ENCODE measurements around a stretch of chr13.

- PRO-cap, result no peak
Observed at GRCh38 chr13:110409266-110410426, 102.6 kb downstream of the COL4A2 start.

DNA sequence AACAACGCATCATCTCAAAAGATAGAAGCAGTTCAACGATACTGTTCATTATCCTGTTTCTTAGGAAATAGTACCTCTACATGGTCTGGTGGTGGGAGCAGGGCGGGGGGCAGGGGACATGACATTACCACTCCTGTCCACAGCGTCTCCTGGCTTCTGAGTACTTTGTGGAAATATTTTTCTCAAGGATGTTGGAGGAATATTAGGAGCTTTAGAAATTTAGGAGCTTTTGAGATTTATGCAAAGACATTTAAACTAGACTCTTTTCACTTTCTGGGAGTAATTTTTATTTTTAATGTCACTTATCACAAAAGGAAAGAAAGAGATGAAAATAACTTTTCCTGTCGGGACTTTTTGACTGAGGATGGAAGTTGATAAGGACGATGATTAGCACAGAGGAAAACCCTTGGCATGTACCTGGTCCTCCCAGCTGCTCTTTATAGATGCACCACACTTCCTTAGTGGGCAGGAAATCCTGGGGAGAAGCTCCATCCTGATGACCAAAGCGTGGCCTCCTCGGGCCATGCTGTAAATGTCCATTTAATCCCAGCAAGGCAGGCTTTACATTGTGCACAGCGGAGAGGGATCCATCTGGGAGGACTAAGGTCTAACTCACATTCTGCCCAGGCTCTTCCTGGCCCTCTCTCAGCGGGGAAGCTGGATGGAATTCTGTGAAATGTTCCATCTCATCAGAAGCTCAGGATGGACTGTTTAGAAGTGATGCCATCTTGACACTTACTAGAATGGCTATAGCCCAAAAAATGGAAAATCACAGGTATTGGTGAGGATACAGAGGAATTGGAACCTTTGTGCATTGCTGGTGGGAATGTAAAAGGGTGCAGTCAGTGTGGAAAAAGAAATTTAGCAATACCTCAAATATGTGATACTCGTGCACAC lies 113.5 kb downstream of the COL4A2 start:
- PRO-cap, result no peak

DNA sequence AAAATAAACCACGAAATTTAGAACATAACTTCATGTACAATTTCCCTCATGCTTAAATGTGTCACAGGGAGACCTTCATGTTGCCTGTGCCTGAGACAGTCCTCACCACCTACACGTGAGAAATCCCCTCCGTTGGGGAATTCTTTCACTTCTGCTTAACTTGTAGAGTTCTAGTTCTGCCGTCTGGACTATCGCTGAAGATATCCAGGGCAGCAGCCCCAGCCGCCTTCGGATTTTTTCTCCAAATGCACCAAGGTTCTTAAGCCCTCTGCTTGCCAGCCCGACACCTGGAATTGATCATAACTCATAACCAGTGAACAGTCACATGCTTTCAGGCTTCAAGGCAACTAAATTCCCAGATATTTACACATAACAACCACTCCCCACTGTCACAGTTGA lies 114.5 kb downstream of the RAB20 start:
- PRO-cap, result no peak

DNA sequence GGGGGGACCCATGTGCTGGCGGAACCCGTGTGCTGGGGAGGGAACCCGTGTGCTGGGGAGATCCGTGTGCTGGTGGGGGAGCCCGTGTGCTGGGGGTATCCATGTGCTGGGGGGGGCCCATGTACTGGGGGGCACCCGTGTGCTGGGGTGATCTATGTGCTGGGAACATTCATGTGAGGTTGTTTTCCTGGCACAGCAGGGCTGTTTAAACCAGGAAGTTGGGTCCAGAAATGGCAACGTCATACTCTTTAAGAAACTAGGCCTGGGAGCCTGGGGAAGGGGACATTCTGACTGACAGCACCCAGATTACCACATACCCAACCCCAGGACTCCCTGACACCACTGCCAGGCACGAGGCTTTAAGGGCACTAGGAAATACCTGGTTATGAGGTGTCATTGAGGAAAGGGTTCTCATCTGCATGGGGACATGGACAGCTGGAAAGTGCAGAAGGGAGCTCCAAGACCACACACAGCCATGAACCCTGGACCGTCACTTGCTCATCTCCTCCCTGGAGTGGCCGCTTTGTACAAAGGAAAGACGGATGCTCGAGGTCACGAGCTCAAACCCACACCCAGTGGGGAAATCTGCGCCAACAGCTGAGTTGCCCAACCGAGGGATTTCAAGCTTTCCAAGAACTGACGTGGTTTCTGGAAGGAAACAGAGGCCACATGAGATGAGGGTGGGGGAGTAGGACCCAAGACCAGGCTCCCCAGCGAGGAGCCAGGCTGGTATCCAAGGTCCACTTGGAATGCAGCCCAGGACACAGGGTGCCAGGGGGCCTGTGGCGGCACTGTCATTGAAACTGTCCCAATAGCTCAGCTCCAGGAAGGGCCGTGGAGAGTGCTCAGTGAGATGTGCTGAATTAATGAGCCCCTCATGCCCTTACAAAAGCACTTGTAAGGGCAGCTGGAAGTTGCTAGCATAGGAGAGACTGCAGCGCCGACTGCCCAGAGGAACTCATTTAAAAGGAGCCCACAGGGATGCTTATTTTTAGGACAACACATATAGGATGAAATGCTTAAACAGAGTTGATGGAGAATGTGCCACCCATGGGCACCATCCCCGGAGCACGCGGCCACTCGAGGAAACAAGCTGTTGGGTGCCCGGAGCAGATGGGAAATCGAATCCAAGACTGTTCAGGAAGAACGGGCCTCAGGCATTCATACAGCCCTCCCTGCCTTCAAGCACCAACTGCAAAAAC lies 40.8 kb downstream of the RAB20 start:
- PRO-cap, result no peak

GRCh38 chr13:110554150-110554844 lies 7.2 kb downstream of the RAB20 start:
- PRO-cap, result no peak

DNA sequence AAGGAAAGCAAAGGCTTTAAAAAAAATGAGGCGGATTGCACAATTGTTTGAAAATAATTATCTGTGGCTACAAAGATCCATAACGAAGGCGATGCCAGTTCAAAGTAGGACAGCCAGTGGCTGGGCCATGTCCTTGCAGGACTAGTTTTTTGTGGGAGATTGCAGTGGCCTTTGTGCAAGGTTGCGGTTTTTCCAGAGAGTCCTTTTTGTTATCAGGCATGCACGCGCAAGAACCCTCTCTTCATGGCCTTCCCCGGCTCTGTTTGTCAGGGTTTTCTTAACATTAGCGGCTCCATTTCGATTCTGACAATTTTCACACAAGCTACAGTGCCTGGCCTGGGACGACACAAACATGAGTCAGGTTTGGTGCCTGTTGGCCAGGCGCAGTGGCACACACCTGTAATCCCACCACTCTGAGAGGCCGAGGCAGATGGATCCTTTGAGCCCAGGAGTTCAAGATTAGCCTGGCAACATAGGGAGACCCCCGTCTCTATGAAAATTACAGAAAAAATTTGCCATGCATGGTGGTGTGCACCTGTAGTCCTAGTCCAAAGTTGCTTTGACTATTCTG lies 1.8 kb upstream of the RAB20 start:
- PRO-cap, result no peak

DNA sequence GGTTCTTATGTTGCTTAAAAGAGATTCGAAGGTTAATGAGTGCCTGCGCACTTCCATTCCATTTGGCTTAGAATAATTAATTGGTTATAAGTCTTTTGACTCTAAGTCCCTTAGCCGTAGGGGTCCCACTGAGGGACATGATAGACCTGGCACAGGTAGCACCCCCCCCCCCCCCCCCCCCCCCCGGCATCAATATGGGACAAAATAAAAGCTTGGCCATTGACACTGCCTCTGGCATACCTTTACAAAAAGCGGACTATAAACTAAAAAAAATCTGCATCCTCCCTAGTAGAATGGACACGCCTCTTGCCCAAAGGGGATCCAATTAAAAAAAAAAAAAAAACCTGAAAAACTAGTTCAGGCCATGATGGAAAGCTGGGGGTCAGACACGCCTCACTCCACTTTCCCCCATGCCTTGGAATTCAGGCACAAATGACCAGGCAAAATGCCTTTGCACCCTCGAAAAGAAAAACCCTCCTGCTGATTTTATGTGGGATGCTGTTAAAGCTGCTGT lies 5.4 kb upstream of the NAXD start:
- PRO-cap, result no peak

DNA sequence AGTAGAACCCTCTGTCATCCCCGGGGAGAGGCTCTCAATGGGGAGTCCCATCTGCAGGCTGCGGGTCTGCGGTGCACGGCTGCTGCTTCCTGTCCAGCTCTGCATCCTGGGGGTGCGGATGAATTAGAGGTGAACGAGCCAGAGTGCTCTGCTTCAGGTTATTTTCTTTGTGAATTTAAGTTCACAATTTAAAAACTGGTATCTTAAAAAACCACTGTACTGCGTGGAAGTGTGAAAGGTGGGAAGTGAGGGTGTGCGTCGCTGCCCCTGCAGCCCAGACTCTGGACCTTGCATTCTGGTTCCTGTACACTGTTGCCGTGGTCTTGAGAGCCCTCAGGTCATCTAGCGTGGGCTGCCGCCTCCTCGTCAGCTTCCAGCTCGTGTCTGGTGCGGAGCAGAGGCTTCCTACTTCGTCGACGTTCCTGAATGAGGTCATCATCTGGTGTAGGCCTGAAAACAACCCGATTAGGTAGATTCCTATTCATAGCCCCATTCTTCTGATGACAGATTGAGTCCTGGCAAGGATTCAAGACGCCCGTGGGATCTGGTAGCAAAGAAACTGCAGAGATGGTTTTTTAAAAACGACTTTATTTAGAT lies 13.5 kb downstream of the NAXD start:
- PRO-cap, result no peak

DNA sequence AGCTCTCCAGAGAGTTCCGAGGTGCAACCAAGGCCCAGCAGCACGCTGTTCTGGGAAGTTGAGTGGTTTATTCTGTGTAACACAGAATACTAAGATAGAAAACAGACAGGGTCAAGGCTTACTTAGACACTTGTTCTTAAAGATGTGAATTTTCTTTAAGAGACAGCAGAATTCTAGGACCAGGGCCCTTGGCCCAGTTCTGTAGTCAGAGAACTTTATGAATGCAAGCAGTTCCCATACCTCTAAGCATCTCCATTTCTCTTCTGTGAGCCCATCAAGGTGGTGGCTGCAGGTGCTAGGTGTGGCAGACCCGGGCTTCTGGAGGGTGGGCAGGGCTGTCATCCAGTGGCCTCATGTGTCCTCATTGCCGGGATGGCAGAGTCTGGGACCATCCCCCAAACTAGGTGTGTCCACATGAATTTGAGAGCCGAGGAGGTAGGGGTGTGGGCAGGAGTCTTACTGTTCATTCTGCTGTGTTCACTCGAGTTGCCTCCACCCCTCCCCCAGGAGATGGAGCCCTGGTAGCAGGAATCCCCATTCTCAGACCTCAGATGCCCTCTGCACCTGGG lies 22.2 kb downstream of the NAXD start:
- PRO-cap, result no peak

- PRO-cap, result no peak
Observed at GRCh38 chr13:110719094-110719348, 5.5 kb downstream of the ING1 start.

DNA sequence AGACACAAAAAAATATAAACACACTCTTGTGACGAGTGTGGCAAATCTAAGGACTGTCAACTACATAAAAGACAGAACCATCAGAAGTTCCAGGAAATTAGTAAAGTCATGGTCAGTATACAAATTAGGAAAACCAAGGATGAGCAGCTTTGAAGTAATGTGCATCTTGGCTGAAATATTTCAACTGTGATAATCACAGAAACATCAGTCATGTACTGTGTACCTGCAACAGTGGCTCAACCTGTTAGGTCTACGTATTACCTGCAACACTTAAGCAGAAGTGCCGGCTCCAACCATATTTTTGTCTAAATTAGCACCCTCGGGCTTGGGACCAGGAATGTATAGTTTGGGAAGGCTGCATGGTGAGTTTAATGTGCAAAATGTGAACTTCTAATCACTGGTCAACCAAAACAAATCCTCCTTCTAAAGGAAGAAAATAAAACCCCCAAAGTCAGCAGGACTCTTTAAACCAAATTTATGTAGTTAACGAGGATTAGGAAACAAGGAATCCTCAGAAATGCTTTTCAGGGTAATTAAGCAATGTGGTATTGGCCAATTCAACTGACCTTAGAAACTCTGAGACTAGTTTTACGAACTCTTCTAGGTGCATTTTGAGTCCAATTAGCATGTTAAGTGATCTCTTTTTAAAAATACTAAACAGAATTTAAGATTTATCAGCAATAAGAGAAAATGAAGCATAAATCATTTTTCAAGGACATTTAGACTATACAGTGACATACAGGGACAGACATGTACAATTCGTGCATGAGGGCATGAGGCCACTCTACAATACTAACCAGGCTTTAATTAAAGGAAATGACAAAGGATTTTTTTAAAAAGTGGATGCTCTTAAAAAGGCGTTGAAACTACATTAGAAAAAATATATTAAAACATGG lies 24.2 kb downstream of the ANKRD10 start:
- PRO-cap, result no peak

DNA sequence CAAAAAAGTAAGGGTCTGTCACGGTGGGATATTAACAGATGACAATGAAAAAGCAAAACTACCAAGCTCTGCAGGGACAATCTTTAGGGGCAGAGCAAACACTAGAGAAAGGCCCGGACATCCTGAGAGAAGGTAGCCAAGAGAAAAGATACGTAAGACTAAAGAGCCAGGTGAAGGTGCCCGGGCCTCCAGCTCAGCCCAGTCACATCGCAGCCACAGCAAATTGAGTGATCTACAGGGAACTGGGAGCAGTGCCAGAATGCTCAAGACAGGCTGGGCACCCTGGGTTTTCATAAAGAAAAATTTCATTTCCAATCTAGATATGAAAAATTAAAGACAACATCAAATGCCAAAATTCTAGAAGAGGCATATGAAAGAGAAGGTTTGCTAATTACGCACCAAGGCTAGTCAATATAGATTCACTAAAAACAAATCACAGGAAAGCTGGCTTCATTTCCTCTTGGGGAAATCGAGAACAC lies 6.9 kb downstream of the ANKRD10 start:
- PRO-cap, result no peak

DNA sequence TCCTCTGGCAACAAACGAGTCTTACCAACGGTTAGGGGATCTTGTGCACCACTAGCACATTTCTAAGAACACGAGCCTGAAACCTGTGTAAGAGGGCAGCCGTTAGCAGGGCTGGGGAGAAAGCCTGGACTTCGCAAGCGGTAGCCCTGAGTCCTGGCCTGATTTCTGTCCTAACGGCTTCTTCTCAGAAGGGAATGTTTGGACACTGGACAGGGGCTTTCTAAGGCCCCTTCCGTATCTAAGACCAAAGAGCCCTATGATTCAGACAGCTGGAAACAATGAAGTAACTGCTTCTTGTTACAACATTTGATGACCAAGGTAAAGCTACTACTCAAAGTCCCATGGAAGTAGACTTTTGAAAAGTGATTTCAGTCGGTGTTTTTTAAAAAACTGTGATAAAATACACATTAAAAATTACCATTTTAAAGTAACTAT lies 2.2 kb downstream of the ANKRD10 start:
- PRO-cap, result no peak

- PRO-cap, result no peak
Observed at GRCh38 chr13:111043543-111043846, 71.6 kb upstream of the ARHGEF7 start.

GRCh38 chr13:111248887-111249231 lies 71.6 kb upstream of the TEX29 start:
- PRO-cap, result no peak

DNA sequence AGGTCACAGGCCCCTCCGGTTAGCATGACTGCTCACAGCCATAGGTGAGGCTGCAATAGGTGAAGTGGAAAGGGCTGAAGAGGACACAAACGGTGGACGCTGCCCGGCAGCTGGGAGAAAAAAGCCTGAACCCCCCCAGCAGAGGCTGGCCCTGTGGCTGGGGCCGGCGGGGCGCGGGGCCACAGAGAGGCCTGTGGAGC lies 325.4 kb downstream of the TEX29 start:
- PRO-cap, result no peak

DNA sequence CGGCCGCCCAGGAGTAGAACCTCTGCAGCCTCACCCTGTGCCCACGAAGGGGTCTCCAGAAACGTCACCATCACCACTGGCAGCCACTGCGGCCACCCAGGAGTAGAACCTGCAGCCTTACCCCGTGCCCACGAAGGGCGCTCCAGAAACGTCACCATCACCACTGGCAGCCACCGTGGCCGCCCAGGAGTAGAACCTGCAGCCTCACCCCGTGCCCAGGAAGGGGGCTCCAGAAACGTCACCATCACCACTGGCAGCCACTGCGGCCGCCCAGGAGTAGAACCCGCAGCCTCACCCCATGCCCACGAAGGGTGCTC lies 336.1 kb downstream of the TEX29 start:
- PRO-cap, result no peak

DNA sequence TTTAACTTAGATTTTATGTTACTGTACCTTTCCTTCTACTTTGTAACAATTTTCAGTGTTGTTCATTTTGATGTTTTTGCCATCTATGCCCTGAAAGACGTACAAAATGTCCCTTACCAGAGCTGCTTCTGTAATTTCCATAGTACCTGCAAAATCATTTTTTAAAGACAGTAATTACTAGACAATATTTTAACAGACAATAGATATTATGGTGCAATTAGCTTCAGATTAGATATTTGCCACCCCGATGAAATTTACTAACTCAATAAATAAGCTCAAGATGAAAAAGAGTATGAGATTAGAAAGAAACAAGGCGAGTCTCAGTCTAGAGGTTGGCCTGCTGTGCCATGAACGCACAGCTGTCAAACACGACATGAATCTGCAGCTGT lies 33.1 kb downstream of the TUBGCP3 start:
- PRO-cap, result no peak

GRCh38 chr13:112707594-112708147 lies 17.8 kb downstream of the ATP11A start:
- PRO-cap, result no peak

- PRO-cap, result no peak
Observed at GRCh38 chr13:112831214-112831584, 137.8 kb upstream of the MCF2L start.